AG04450 (cell line): ENCODE measurements around the gene TMEM129.

- CAGE, long polyA plus RNA = no peak
- RRBS = 20% methylated on average over 23 of the region's 126 CpGs
Observed at GRCh38 chr4:1171016-1172231, 959 bp downstream of the SPON2 start.

DNA sequence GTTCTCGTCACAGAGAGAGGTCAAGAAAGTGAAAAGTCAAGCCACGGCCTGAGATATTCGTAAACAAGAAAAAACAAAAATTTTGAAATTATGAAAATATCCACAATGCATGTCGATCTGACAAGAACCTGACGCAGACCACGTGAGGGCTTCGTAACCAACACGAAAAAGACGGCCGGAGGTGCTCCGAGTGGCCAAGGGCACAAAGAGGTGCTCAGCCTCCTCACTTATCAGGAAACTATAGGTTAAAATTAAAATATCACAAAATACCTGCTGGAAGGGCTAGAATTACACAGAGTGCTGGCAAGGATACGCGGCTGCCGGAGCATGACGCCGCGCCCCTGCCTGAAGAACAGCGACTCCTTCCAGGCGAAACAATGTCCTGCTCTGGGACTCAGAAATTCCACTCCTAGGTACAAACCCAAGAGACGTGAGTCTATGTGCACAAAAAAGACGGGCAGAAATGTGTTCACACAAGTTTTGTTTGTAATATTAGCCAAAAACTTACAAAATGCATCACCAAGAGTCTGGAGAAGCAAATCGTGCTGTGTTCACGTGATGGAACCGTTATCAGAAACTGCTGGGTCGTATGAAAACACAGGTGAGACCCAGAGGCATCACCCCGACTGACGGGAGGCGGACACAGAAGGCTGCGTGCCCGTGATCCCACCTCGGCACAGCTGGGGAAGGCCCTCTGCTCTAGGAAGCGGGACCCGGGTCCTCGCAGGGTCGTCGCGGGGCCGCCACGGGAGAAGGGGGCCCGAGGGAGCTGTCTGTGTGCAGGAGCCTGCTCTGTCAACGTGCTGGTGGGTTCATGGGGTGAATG lies 27.7 kb downstream of the CTBP1 start:
- CAGE, long polyA plus RNA = no peak
- RRBS = no CpG with 5 or more reads among the region's 41 CpGs

DNA sequence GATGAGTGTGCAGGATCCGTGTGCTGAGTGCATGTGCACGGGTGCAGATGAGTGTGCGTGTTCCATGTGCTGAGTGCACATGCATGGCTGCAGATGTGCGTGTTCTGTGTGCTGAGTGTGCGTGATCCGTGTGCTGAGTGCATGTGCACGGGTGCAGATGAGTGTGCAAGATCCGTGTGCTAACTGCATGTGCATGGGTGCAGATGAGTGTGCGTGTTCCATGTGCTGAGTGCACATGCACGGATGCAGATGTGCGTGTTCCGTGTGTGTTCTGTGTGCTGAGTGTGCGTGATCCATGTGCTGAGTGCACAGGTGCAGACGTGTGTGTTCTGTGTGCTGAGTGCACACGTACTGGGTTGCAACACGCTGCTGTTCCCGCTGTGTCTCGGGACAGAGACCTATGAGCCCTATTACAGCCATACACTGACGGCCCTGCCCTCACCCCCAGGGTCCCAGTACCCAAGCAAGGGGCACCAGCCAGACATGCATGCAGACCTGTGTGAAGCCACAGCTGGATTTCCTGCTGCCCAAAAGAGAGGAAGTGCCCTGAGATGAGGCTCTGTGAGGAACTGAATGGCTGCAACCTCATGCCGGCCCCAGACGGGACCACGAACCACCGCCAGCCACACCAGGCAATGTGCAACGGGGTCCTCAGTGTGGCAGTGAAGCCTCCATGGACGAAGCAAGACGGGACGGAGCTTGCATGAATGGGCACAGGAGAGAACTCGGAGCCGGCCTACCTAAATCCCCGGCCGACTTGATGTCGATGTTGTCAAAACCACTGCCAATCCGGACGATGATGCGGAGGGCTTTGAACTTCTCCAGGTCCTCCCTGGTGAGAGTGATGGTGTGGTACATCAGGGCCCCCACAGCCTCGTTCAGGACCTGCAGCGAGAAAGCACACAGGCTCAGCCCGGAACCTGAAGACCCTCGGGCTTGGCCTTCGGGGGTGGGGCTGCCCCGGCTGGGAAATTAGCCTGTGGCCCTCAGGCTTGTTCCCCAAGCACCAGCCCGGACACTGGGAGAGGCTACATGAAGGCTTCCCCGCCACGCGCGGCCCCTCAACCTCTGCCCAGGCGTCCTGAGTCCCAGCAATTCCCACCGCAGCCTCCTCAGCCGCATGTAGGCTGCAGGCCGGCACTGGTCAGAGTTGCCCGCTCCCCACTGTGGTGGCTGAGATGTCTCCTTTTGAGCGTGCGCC lies 21.1 kb downstream of the CTBP1 start:
- CAGE, long polyA plus RNA = no peak
- RRBS = 97% methylated on average over 8 of the region's 53 CpGs

GRCh38 chr4:1237853-1238487 lies 11.0 kb downstream of the CTBP1 start:
- CAGE, long polyA plus RNA = no peak
- RRBS = no CpG with 5 or more reads among the region's 36 CpGs

GRCh38 chr4:1245734-1246162 lies 3.2 kb downstream of the CTBP1 start:
- CAGE, long polyA plus RNA = no peak
- RRBS = 92% methylated on average over 3 of the region's 16 CpGs

DNA sequence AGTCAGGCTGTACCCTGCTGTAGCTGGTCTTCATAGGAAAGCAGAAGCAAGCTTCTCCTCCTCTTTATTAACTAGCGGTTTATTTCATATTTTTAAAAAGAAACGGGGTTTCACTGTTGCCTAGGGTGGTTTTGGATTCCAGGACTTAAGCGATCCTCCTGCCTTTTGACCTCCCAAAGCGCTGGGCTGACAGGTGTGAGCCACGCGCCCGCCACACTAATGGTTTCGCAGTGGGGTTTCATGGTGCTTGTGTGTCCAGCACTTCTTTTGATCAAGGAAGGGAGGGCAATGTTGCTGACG lies 1.3 kb downstream of the MAEA start:
- CAGE, long polyA plus RNA = no peak
- RRBS = no CpG with 5 or more reads among the region's 9 CpGs

GRCh38 chr4:1305131-1305922 lies 15.6 kb downstream of the MAEA start:
- CAGE, long polyA plus RNA = no peak
- RRBS = 97% methylated on average over 5 of the region's 28 CpGs

GRCh38 chr4:1324009-1324765 lies 22.8 kb upstream of the UVSSA start:
- CAGE, long polyA plus RNA = no peak
- RRBS = no CpG with 5 or more reads among the region's 8 CpGs

GRCh38 chr4:1365250-1365577 lies 18.2 kb downstream of the UVSSA start:
- CAGE, long polyA plus RNA = no peak
- RRBS = no CpG with 5 or more reads among the region's 8 CpGs

GRCh38 chr4:1547684-1548058 lies 136.4 kb downstream of the FAM53A start:
- CAGE, long polyA plus RNA = no peak
- RRBS = 38% methylated on average over 2 of the region's 8 CpGs

DNA sequence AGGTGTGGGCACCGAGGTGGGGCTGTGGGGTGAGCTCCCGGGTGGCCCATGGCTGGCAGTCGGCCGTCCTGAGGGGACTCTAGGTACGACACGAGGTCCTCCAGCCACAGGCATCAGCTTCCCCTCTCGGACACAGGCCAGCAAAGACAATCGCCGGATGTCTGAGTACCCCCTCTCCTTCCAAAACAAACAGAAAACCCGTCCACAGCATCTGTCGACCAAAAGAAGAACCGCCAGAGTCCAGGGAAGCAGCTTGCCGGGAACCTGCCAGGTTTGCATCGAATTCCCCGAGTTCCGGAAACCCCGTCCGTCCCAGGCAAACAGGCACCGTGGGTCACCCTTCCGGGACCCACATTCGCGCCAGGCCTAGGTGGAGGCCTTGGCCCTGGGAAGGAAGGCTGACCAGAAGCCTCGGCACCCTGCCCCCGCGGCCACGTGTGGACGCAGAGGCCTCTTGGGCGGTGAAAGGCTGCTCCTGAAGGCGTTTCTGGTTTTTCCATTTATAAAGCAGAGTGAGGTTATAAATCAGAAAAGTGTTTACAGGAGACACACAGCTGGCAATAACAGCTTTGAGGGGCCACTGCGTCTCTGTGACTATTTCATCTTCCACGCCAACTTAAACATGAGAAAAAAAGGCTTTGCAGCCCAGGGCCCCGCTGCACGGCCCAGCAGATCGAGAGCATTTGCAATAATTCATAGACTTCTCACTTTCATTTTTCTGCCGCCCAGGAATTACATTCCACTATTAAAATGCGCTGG lies 135.8 kb downstream of the FAM53A start:
- CAGE, long polyA plus RNA = no peak
- RRBS = 20% methylated on average over 5 of the region's 36 CpGs

- CAGE, long polyA plus RNA = no peak
- RRBS = 7% methylated on average over 2 of the region's 28 CpGs
Observed at GRCh38 chr4:1683054-1683818, 877 bp downstream of the FAM53A start.

GRCh38 chr4:1715100-1715814 lies 3.1 kb upstream of the SLBP start:
- CAGE, long polyA plus RNA = no peak
- RRBS = no CpG with 5 or more reads among the region's 12 CpGs

- CAGE, long polyA plus RNA = no peak
- RRBS = 1% methylated on average over 7 of the region's 43 CpGs
Observed at GRCh38 chr4:1721022-1721412, at the start of gene TMEM129. Gene TMEM129 (minus strand): TSS chr4:1721323.

DNA sequence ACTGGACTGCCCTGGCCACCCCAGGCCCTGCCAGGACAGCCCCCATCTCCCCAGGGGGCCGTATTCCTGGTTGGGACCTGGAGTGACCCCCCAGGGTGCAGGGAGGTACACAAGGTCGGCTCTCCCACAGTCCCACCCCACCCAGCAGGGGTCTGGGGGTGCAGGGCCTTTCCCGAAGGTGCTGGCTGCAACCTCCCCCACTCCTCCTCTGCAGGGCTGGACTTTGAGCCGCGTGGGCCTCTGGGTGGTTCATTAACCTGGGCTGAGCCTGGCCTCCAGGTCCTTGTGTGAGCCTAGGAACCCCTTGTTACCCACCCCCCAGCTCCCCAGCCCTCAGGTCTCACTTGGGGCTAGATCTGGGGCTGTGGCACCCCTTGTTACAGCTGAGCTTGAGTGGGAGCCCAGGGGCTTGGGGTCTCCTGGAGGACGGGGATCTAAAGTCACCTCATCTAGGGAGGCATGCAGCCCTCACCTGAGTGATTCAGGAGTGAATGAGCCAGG lies 2.6 kb downstream of the FGFR3 start:
- CAGE, long polyA plus RNA = no peak
- RRBS = no CpG with 5 or more reads among the region's 6 CpGs

- CAGE, long polyA plus RNA = no peak
- RRBS = no CpG with 5 or more reads among the region's 17 CpGs
Observed at GRCh38 chr4:1805208-1805560, 12.1 kb downstream of the FGFR3 start.

- CAGE, long polyA plus RNA = no peak
- RRBS = 99% methylated on average over 3 of the region's 15 CpGs
Observed at GRCh38 chr4:1822117-1822842, 29.2 kb downstream of the FGFR3 start.

DNA sequence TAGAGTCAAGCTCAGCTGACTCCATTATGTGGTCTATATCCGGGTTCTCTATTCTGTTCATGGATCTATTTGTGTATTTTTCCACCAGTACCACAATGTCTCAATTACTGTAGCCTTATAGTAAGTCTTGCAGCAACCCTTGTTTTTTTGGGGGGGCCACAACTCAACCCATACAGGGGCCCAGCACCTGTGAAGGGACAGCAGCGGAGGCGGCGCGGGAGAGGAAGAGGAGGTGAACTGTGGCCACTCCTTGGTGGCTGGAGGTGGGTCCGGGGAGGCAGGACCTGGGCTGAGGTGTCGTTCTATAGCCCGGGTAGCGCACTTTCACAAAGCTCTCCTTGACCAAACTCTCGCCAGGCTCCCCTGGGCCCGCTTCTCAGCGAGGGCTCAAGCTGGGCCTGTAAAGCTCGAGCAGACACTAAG lies 1.2 kb upstream of the NSD2 start:
- CAGE, long polyA plus RNA = no peak
- RRBS = no CpG with 5 or more reads among the region's 13 CpGs

DNA sequence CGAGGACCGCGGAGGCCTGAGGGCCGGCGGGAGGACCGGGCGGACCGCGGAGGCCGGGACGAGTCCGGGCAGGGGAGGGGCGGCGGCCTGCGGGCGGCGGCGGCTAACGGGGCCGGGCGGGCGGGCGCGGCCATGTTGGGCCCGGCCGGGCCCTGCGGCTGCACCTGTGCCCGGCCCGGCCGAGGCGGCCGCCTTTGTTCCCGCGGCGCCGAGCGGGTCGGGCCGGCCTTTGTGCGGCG lies 487 bp downstream of the NSD2 start:
- CAGE, long polyA plus RNA = no peak
- RRBS = 2% methylated on average over 24 of the region's 41 CpGs

GRCh38 chr4:1930573-1930899 lies 59.3 kb downstream of the NSD2 start:
- CAGE, long polyA plus RNA = no peak
- RRBS = no CpG with 5 or more reads among the region's 5 CpGs